Bronchus fibroblast of lung (primary cell): Measurements from ENCODE around the genes PIWIL1 and STX2.

- RAMPAGE, long total RNA: no peak
Observed at GRCh38 chr12:128361586-128362198, 94.7 kb downstream of the TMEM132C start.

DNA sequence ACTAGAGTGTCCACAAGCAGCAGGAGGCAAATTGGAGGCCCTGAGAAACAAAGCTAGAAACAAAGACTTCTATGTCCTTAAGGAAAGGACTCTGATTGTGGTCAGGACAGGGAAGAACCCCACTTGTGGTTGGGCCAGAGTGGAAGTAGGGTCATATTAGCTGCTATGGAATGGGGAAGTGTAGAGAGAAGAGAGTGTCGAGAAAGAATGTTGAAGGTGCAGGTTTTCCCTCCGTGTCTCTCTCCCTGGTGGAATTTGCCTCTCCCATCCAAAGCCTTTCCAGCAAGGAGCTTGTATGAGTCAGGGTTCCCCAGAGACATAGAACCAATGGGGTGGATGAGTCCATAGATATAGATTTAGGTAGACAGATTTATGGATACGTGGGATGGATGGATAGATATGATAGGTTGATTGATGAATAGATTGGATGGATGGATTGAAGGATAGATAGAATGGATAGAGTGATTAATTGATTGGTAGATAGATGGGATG lies 219.9 kb downstream of the SLC15A4 start:
- RAMPAGE, long total RNA: no peak

- RAMPAGE, long total RNA: no peak
Observed at GRCh38 chr12:128745934-128746264, 77.9 kb downstream of the SLC15A4 start.

- RAMPAGE, long total RNA: no peak
Observed at GRCh38 chr12:128803632-128804215, 20.0 kb downstream of the SLC15A4 start.

GRCh38 chr12:128813103-128813760 lies 10.5 kb downstream of the SLC15A4 start:
- RAMPAGE, long total RNA: no peak

- RAMPAGE, long total RNA: no peak
Observed at GRCh38 chr12:128818524-128819172, 5.1 kb downstream of the SLC15A4 start.

DNA sequence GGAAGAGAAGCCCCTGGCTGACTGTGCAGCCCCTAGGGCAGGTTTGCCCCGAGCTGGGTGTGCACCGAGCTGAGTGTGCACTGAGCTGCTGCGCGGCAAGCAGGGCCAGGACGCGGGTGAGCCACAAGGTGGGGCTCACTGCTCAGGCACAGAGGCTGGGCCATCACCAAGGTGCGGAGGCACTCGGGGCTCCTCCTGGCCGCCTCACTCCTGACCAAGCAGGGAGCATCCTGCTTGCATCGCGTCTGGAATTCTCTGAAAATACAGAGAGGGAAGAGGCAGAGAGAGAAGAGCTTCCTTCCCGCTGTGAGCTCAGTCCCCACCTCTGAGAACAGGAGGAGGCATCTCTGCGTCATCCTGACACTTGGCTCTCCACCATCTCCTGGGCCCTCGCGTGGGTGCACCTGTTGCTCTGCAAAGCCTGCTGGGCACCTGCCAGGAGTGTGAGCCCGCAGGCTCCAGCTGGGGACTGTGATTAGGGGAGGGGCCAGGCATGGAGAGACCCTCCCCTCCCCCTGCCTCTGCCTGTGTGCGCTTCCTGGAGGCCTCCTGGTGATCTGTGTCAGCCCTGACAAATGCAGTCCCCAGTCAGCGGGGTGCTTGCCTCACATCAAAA lies 116.3 kb downstream of the GLT1D1 start:
- RAMPAGE, long total RNA: no peak

GRCh38 chr12:128973920-128974803 lies 120.9 kb downstream of the GLT1D1 start:
- RAMPAGE, long total RNA: no peak

DNA sequence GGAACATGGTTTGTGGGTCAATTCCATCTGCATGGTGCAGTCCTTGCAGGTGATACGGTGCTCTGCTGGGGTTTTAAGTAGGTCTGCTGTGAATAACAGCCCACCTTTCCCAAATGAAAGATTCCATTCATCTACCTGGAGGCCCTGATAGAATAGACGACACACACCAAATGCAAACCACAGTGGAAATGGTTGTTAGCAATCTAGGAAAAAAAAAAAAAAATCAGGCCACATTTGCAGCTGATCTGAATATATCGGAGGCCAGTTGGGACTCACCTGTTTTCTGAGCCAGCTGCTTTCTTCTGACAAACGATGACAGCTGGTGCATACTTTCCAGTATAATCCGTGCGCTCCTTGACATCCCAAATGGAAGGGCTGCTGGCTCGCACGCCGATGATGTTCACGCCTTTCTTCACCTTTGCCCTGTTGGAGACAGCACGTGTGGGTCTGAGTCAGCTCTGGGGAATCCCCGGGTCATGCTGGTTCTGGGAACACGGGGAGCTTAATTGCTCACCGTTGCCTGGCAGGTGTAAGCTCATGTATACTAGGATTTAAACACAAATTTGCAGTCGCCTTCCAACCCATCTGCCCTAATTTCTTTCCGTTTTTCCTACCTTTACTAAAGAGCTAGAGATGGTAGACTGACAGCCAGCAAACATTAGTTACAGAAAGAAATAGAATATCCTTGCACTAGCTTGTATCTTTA lies 372.9 kb downstream of the TMEM132D start:
- RAMPAGE, long total RNA: no peak

GRCh38 chr12:130087286-130087656 lies 75.0 kb upstream of the FZD10 start:
- RAMPAGE, long total RNA: no peak

DNA sequence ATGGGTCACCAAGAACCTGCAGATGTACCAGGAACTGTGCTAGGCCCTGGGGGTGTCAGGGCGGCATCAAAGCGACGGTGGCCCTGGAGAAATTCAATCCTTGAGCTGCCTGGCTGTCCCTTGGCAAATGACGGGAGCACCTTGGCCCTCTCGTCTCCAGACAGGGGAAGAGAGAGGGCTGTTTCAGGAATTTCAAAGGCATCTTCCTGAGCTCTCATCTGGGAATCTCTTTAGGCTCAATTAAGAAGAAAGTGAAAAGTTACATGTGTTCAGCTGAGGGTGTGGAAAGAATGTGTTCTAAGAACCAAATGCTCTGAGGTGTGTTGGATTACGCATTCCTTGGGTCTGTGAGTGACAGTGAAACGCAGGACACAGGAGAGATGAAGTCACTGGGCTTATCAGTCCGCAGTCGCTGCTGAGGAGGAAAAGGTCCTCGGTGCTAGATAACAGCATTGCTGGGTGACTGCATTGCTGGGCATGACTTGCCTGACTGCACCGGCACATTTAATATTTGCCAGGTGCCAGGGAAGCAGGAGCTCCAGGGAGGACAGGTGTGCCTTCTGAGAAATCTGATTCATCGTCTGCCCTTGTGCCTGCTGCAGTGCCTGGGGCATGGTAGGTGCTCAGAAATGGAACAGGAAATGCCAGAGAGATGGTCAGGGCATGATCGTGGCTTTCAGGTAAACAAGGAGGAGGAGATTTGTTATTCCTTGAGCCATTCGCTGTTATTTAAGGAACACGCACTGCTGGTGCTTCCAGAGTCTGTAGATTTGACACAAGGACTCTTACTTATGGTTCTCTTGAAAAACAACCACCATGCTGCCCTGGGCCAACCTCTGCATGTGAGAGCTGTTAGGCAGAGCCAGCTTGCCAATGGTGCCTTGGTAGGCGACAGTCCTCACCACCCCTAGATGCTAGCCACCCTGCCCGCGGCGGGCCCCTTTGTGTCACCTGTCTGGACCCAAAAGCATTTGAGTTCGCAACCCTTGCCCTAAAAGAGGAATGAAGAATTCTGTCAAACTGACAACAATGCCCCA lies 64.4 kb upstream of the FZD10 start:
- RAMPAGE, long total RNA: no peak

GRCh38 chr12:130281149-130281557 lies 56.5 kb upstream of the PIWIL1 start:
- RAMPAGE, long total RNA: no peak

- RAMPAGE, long total RNA: no peak
Observed at GRCh38 chr12:130337745-130338300, at the start of gene PIWIL1. TSS of gene PIWIL1 (plus strand) at chr12:130337887.

GRCh38 chr12:130632780-130633156 lies 83.3 kb downstream of the RIMBP2 start:
- RAMPAGE, long total RNA: no peak

DNA sequence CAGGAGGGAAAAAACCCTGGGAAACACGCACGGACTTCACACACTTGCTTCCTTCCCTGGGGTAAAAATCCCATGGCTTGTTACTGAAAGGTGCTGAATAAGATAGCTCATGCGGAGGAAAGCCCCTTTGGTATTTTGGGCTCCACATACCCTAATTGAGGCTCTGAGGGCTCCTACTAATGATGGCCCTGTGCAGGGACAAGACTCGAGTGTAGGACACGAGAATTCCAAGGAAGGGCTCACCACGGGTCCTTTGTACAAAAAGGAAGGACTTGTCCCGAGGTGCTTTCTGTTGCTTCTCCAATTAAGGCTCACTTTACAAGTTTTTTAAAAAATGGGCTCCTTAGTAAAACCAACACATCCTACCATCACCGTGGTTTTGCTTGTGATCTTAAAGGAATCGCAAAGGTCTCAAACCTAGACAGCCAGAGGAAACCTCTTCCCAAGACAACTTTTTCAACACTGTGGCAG lies 1.0 kb upstream of the RIMBP2 start:
- RAMPAGE, long total RNA: no peak

DNA sequence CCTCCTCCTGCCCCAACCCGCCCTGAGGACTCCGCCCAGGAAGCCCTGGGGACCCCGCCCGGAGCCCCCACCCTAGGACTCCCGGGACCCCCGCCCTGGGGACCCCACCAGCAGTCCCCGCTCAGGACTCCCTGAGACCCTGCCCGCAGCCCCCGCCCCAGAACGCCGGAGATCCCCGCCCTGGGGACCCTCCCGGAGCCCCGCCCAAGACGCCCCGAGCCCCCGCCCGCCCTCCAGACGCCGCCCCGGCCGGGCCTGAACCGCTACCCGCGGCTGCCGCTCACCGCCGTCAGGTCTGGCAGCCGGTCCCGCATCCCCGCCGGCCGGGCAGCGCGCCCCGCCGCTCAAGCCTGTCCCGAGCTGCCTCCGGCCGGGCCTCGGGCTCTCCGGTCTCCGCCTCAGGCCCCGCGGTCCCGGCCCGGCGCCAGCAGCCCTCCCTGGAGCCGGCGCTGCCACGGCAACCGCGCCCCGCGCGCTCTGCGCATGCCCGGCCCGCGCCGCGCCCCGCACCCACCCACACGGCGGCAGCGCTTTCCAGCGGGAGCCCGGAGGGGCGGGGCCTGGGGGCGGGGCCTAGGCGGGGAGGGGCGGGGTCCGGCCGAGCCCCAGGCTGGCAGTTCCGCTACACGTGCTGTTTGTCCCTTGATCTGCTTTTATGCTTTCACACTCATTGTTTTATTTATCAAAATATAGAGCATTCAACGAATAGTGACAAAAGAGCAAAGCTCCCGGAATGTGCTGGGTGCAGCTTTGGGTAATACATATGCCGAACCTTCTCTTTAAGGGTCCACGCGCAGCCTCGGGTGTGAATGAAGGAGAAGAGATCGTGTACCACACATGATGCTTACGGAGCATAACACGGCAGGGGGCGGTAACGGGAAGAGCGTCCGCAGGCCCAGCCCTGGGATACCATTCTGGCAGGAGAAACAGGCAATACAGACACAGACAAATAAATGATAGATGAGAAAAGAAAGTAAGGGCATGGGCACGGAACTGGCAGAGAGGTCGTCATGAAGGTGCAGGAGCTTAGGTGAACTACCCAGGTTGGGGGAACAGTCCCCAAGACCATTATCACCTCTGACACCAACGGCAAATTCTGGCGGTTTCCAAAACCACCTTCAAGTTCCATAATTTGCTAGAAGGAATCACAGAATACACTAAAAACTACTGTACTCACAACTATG lies at the start of gene STX2:
Gene STX2 (minus strand): TSS at position 465 of the 1,184 bp plus-strand sequence.
- RAMPAGE, long total RNA: no peak

- RAMPAGE, long total RNA: no peak
Observed at GRCh38 chr12:130933050-130933669, 20.5 kb upstream of the ADGRD1 start.

DNA sequence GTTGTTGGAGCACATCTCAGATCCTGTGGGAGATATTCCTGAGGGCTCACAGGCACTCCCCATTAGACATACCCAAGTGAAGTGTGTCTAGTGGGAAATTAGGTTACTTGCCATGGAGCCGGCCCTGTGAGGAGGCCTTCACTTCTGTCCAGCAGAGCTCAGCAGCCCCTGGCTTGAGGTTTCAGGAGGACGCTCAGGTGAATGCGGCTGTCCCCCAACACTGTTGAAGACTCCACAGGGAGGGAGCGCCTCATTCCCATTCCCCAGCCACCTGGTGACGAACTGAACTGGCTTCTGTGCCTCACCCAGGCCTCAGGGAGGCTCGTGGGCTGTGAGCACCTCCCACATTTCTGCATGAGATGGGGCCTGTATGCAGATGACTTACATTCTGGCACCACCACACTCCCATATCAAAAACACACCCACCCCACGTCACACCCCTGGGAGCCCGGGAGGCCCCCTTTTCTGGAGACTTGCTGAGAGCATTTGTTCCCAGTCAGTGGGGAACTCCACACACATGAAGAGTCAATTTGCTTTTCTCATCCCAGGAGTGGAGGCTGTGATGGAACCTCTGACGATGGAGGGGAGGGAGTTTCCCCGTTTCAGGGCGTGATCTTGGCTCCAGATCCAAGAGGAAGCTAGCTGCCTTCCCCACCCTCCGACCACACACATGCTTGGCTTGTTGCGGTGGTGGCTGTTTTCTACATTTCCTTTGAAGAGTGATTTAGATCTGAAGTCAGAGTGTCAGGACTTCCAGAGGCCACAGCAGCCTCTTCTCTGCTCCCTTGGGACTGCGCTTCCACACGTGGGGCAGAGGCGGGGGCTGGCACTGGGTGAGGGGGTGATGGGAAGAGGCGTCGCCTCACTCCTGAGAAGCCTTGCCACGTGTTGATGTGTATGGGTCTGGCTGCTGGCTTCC lies 120.8 kb downstream of the ADGRD1 start:
- RAMPAGE, long total RNA: no peak

- RAMPAGE, long total RNA: no peak
Observed at GRCh38 chr12:131603355-131603969, 107.4 kb upstream of the SFSWAP start.

DNA sequence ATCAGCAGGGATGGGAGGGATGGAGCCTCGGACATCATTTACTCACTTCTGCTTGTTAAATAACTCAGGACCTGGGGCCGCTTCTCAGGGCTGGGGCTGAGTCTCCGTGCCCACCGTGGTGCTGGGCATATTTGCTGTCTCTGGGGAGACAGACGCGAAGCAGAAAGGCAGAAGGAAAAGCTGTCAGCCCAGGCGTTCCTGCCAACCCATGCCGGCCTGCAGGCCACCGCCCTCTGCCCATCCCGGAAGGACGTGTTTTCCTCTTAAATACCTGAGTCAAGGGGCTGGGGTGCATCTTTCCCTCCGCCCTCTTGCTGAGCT lies 65.4 kb upstream of the SFSWAP start:
- RAMPAGE, long total RNA: no peak